Zone of skin (tissue), 1 donor: ENCODE results near the genes DCLK1, SERTM1 and RFXAP.

- RRBS = 23% methylated on average over 2 of the region's 15 CpGs
These were observed 1.3 kb downstream of the KL start for GRCh38 chr13:33017335-33018016.

- RRBS = no CpG with 5 or more reads among the region's 13 CpGs
These were observed 16.0 kb downstream of the KL start for GRCh38 chr13:33032080-33032738.

GRCh38 chr13:33125911-33126665 is 109.9 kb downstream of the KL start:
- RRBS = no CpG with 5 or more reads among the region's 9 CpGs

DNA sequence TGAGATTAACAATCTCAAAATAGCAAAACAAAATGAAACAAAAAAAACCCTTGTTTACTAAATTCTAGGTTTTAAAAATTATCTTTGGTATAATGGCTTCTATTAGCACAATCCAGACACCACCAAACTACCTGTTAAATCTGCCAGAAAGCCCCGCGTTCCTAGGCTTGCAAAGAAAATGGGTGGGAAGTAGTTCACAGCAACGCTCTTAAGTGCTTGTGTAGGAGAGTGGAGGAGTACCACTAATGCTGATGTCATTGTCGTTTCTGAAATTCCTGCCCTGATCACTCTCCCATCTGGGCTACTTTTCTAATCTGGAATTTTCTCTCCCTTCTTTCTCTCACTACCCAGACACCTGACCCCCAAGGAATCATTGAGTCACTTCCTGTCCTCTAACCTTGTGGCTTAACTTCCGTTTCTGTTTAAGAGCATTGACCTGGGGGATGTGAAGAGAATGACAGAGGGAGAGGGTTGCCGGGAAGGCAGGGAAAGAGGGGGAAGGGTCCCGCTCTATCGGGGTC is 98.8 kb downstream of the STARD13 start:
- RRBS = no CpG with 5 or more reads among the region's 8 CpGs

DNA sequence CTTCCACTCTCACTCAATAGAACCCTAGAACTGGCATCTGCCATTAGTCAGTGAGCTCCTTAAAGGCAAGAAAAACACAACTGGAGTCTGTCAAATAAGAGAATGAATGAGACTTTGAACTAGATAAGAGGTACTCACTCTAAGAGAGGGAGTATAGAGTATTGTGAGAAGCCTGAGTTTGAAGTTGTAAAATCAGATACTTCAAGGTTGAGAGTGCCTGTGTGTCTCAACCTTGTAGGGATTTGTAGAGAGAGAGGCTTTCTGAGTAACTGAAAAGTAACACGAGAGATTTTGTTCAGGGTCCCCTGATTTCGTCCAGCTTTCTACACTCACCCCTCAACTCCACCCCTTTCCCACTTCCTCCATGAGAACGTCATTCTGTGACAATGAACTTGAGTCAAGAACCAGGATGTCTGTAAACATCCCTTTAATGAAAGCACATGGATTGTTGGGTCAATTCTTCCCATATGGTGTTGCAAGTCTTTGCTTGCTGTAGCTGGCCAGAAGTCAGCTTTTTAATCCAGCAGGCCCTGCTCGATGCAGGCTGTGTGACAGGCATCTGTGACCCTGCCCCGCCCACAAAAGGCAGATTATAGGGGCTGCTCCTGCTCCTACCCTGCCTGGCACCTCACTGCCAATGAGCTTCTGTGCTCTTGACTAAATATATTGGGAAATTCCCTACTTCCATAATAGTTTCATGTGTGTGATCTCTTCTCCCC is 78.1 kb downstream of the STARD13 start:
- RRBS = no CpG with 5 or more reads among the region's 5 CpGs

DNA sequence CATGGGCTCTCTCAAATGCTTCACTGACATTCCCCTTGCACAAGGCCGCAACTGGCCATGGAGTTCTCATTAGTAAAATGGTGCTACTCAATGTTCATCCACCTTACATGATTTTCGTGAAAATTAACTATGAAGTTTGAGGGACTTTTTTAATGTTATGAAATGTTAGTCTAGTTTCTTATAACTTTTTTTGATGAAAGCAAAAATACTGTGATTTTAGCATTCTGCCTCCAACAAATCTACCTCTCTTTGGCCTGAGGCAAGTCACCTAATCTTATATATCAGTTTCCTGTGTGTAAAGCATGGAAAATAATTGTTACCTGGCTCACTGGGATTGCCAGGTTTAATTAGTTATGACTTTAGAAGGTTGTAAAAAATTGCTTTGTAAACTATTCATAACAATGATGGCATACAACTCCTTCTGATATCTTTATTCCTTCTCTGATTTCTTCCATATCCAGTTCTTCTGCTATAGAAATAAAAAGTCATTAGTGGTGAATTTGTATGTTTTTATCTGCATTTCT is 51.1 kb downstream of the STARD13 start:
- RRBS = no CpG with 5 or more reads among the region's 2 CpGs

DNA sequence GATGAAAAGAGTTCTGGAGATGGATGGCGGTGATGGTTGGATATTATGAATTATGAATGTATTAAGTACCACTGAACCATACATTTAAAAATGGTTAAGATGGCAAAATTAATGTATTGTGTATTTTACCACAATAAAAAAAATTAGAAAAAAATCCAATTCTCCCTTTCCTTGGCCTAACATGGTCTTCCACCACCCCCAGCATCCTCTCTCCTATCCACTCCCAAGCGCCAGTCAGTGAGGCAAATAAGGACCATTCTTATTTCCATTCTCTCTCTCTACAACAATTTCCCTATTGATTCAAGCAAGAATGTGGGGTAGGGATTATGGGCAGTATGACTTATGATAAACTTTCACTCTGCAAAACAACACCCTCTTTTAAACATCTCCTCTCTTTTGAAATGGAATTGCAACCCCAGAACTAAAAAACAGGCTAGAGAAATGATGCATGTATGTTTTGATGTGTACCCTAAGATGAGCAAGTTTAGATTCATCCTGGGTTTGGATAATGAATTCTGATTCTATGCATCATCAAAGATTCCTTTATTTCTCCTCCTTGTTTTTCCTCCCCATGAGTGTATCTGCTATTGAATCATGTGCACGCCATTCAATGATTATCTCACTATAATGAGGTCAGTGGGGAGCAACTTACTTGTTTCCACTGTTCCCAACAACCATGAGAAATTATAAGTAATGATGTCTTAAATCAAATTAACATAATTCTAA is 3.5 kb downstream of the STARD13 start:
- RRBS = no CpG with 5 or more reads among the region's 3 CpGs

DNA sequence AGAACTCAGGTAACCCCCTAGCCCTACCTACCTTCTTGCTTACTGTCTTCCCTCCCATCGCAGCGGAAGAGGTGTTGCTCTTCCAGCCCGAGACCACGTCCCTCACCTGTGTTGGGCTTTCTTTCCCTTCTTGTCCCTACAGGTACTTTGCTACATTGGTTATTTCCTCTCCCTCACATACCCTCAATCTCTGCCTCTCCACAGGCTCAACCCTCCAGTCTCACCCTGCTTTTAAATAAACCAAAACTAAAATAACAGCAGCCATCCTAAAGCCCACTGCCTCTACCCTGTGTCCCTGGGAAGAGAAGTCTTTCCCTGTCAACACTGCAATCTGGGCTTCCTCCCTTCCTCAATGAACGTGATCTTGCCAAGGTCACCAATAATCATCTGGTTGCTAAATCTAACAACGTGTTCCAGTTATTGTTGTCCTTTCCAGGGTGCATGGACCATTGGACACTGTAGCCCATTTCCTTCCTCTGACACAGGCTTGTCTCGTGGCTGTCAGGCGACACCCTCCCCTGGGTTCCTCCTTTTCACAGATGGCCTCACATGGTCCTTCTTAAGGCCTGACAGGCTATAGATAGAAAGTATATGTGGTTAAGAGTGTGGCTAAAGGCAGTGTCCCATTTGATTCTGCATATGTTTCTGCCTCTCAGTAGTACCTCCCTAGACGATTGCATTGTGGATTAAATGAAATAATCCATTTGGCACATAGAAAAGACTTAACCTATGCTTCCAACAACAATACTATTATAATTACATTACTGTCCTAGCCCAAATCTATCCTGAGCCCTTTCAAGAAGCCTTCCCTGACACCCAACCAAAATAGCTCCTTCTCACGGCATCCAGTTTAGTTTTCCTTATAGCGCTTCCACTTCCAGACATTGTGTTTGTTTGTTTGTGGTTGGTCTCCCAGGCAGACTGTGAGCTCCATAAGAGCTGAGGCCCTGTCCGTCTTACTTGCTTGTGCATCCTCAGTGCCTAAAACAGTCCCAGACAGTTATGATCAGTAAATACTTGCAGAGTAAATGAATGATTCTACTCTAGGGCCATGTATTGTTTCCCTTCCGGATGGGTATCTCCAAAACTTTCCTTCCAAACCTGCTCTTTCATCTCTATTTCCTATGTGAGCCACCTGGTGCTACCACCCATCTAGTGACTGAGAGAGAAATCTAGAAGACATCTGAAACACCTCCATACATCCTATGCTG is 67.8 kb upstream of the STARD13 start:
- RRBS = no CpG with 5 or more reads among the region's 13 CpGs

- RRBS = no CpG with 5 or more reads among the region's 3 CpGs
These were observed 173.4 kb upstream of the RFC3 start for GRCh38 chr13:33644558-33644951.

- RRBS = no CpG with 5 or more reads among the region's 6 CpGs
These were observed 14.9 kb downstream of the RFC3 start for GRCh38 chr13:33832710-33833446.

- RRBS = no CpG with 5 or more reads among the region's 1 CpG
These were observed 334.0 kb downstream of the RFC3 start for GRCh38 chr13:34151986-34152359.

GRCh38 chr13:34335612-34336123 is 517.7 kb downstream of the RFC3 start:
- RRBS = 93% methylated on average over 4 of the region's 8 CpGs

- RRBS = no CpG with 5 or more reads among the region's 6 CpGs
These were observed 252.6 kb downstream of the MAB21L1 start for GRCh38 chr13:35223922-35224210.

GRCh38 chr13:35475210-35476106 is 1.0 kb downstream of the MAB21L1 start:
- RRBS = 5% methylated on average over 25 of the region's 54 CpGs

DNA sequence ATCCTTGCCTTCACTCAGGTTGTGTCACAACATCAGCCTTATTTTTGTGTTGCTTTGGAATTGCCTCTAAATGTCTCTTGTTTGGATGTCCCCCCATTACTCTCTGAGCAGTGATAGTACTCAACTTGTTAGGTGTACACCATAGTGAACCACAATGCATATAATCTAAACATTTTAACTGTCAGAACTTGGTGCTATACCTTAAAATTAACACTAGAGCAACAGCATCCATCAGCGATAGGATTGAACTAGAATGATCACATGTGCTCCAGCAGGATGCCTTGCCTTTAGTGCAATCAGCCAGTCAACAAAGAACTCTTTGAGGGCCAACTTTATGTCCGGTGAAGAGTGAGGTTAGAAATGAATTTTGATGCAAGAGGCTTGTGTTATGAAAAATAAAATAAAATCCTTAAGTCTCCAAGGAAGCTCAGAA is 61.5 kb downstream of the DCLK1 start:
- RRBS = no CpG with 5 or more reads among the region's 2 CpGs

GRCh38 chr13:36131226-36131793 is at the start of gene DCLK1:
Gene DCLK1, minus strand, starts transcription at chr13:36131382.
- RRBS = 2% methylated on average over 4 of the region's 45 CpGs

DNA sequence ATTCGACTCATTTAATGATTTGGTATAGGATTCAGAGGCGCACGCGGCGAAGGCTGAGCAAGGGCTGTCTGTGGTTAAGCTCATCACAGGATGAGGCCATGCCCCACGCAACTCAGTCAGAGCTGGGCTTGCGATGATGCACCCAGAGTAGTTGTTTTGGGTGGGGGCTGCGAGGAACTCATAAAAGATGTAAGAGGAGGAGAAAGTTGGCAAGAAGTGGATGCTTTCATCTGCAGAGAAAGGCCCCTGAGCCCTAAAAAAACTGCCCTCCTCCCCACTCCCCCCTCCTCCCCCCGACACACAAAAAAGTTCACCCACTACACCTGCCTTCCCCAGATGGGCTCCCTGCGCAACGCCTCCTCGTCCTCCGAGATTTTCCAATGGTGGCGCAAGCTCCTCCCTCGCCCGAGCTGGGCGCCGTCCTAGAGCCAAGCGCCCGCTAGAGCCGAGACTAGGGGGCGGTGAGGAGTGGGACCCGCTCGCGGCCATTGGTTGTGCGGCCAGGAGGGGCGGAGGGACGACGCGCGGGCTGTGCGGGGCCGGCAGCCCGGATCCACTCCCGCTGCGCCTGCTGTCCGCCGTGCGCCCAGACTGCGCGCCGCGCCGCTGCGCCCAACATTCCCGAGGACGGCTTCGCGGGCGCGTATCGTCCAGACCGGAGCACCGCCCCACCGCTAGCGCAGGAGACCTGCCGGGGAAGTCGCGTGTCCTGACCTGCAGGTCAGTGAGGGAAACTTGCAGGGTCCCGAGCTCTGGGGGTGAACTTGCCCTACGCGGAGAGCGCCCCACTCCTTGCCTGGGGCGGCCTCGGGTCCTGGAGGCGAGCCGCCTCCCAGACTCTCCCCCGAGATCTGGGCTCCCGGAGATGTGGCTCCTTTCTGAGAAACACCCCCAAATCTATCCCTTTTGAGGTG is at the start of gene SERTM1:
Gene SERTM1 (plus strand): TSS at position 556 of the 914 bp plus-strand sequence.
- RRBS = 8% methylated on average over 17 of the region's 69 CpGs

DNA sequence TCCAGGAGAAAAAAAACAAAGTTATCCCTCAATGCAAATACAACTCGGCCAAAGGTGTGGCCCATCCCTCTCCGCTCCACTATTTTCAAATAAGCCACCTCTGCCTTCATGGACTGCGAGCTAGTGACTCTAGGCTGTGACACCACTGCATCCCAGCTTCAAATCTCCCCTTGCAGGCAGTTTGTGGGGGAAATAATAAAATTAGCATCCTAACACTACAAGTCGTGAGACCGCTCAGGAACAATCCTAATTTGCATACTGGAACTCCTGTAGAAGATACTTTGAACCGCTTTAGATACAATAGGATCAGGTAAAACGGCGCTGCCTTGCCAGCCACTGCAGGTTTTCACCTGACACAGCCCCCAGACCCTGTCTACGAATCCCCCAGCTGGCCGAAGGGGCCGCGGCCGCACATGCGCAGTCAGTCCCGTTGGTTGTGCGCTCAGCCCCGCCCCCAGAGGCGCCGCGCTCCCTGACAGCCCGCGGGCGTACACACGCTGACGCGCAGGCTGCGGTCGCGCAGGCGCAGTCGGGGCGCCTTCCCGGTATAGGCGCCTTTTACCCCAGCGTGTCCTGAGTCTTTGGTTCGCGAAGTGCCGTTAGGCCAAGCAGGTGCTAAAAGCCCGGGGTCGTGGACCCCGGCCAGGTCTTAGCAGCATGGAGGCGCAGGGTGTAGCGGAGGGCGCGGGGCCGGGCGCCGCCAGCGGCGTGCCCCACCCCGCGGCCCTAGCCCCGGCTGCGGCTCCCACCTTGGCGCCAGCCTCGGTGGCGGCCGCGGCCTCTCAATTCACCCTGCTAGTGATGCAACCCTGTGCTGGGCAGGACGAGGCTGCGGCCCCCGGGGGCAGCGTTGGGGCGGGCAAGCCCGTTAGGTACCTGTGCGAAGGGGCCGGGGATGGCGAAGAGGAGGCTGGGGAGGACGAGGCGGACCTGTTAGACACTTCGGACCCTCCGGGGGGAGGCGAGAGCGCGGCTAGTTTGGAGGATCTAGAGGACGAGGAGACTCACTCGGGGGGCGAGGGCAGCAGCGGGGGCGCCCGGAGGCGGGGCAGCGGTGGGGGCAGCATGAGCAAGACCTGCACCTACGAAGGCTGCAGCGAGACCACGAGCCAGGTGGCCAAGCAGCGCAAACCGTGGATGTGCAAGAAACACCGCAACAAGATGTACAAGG is at the start of gene RFXAP:
Gene RFXAP (plus strand): TSS at position 522 of the 1,171 bp plus-strand sequence.
- RRBS = 2% methylated on average over 42 of the region's 89 CpGs